Metastatic Breast Carcinoma in the Ovary (tissue), 3 donors: ENCODE measurements around a stretch of chr3.

- PRO-cap, 3 experiments, result no peak in any of the 3 experiments
These were observed 9.8 kb downstream of the IFT122 start for GRCh38 chr3:129449759-129450199.

DNA sequence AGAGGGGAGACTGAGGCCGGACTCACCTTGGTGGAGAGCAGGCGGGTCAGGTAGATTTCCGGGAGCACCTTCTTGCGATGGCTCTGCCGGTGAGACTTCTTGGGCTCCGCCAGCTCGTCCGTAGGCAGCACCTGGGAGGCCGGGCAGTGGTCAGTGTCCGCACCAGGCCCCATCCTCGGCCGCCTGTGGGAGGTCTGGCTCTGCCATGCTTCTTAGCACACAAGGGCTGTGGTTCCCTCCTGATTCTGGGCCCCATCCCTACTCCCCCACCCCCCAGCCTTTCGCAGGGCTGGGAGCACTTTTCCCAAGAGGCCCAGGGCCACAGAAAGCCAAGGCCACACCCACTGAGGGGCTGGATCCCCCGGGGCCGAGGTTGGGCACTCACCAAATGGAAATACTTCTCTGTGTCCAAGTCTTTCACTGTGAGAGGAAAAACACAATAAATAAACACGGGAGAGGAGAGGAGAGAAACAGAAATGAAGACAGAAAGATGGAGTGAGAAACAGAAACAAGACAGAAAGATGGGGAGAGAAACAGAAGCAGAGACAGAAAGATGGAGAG, 17.4 kb downstream of the H1-8 start:
- PRO-cap, 3 experiments, result no peak in any of the 3 experiments

- PRO-cap, 3 experiments, result peak in 2 of 3 experiments; most common plus-strand start chr3:129596681 (in 1); most common minus-strand start chr3:129596836 (in 1)
These were observed 9.9 kb downstream of the PLXND1 start for GRCh38 chr3:129596203-129597360.

GRCh38 chr3:129608560-129609151, 2.2 kb upstream of the PLXND1 start:
- PRO-cap, 3 experiments, result no peak in any of the 3 experiments

GRCh38 chr3:129624236-129624757, 17.8 kb upstream of the PLXND1 start:
- PRO-cap, 3 experiments, result no peak in any of the 3 experiments

DNA sequence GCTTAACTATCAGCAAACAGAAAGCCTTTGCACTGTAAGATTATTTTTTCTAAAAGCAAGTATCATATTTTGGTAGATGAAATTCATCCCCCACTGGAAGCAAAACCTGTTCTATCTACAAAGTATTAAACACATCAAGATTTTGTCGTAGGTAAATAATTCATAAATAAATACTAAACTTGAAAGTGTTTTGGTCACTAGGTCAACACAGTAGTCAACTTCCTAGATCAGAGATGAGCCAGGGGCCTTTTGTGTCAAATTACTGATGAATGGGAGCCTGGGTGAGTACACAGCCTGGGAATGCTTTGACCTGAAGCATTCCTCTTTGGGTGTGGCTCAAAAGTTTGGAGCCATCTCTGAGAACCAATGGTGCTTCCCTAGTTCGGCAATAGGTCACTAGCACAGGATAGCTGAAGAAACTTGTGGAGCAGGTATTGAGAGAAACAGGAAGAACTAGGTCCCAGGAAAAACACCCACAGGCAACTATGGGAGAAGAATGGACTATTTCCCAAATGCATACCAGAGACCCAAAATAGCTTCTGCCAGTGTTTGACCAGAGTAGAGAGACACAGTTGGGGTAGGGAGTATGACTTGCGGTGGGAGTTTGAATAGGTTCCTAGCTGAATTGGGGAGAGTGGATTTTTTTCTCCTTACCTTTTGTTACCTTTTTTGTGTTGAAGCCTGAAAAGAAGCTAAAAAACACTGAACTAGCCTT, 56.6 kb upstream of the PLXND1 start:
- PRO-cap, 3 experiments, result no peak in any of the 3 experiments

DNA sequence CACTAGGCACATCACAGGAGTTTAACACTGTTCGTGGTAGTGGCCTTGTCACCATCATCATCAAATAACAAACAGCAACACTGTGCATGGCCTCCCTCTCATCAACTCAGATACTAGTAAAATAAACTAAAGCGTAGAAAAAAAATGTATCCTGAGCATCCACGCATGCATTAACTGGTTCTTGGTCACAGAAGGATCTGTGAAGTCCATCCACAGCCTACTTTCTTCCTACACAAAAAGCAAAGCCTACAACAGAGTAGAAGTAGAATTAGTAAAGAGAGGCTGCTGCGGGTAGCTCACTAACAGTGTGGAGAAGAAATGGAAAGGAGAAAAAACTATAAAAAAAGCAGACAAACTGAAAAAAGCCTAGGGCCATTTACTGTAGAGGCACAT, 59.4 kb upstream of the PLXND1 start:
- PRO-cap, 3 experiments, result no peak in any of the 3 experiments

- PRO-cap, 3 experiments, result peak in 1 of 3 experiments; most common minus-strand start chr3:129688650 (in 1)
These were observed 81.8 kb upstream of the PLXND1 start for GRCh38 chr3:129688015-129688990.

- PRO-cap, 3 experiments, result no peak in any of the 3 experiments
These were observed 65.5 kb downstream of the TMCC1 start for GRCh38 chr3:129827645-129828695.

DNA sequence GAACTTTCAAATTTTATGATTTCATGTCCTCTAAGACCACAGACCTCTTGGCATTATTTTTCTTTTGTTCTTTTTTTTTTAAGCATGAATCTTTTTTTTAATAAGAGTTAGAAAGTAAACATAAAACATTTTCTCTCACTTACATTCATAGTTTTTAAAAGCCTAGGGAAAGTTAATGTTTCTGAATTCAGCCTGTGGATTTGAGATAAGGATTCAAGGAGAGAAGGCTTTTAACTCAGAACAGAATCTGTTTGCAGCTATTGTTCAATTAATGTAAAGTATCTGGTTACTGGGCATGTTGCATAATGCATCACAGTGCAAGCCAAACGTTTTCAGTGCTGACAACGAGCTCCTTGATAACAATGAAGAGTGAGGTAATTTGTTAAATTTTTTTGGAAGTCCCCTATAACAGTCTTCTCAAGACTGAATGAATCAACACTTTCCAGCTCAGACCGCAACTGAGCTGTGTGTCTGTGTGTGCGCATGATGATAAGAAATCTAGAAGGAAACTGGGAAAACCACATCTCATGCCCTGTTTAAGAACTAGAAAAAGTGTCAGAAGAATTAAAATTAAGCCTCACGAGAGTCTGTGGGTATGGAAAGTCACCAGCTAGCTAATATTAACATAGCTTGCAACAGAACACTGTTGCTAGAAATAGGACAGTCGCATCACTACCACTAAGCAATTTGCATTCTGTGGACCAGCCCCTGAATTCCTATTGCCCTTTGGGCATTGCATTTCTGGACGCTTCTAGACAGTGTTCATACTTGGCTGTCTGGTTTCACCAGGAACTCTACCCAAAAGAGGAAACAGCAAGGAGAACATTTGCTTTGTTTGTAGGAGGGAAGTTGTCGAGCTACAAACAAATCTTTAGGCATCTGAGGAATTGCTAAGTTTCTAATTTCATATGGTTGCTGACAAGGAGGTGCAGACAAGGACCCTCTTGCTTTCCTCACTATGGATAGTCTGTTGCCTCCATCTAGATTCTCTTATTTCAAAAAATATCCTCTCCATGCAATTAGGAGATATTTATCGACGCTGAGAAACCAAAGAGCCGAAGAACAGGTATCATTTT, 43.7 kb upstream of the ATP2C1 start:
- PRO-cap, 3 experiments, result peak in 3 of 3 experiments; most common plus-strand start position 801 of the sequence (in 3); most common minus-strand start position 616 of the sequence (in 1)

DNA sequence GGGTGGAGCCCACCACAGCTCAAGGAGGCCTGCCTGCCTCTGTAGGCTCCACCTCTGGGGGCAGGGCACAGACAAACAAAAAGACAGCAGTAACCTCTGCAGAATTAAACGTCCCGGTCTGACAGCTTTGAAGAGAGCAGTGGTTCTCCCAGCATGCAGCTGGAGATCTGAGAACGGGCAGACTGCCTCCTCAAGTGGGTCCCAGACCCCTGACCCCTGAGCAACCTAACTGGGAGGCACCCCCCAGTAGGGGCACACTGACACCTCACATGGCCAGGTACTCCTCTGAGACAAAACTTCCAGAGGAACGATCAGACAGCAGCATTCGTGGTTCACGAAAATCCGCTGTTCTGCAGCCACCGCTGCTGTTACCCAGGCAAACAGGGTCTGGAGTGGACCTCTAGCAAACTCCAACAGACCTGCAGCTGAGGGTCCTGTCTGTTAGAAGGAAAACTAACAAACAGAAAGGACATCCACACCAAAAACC, 49.6 kb upstream of the NUDT16 start:
- PRO-cap, 3 experiments, result peak in 2 of 3 experiments; most common plus-strand start position 103 of the sequence (in 1)

DNA sequence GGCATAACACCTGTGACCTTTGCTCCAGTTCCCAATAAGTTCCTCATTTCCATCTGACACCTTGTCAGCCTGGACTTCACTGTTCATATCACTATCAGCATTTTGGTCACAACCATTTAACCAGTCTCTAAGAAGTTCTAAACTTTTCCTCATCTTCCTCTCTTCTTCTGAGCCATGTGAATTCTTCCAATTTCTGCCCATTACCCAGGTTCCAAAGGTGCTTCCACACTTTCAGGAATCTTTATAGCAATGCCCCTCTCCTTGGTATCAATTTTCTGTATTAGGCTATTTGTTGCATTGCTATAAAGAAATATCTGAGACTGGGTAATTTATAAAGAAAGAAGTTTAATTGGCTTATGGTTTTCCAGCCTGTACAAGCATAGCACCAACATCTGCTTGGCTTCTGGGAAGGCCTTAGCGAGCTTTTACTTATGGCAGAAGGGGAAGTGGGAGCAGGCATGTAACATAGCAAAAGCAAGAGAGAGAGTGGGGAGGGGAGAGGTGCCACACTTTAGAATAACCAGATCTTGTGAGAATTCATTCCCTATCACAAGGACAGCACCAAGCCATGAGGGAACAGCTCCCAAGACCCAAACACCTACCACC, 37.2 kb upstream of the NUDT16 start:
- PRO-cap, 3 experiments, result no peak in any of the 3 experiments

DNA sequence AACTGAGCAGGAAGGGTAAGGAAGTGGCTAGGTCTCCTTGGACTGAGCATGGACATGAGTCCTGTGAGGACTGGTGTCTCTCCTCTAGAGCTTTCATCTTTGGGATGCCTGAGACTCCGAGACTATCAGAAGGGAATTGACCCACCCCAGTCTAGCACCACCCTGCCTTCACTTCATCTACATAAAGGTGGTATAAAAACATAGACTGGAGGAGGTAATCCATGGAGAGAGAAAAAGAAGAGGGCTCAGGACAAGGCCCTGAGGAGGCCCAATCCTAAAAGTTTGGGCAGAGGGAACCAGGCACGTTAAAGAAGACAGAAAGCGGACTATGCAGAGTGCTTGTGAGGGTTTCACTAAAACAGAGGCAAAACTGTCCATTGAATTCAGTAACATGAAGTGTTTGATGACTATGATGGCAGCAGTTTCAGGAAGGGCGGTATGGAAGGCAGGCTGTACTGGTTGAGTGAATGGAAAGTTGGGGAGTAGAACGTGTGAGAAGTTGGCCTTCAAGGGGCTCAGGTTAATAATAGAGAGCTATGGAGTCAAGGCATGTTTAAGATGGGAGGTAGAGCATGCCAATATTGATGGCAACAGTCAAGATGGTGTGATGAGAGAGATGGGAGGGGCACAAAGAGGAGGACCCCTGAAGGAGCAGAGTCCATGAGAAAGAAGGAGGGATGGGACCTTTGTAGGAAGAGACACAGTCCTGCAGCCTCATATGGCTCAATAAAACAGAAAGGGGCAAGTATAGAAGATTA, 2.5 kb downstream of the NUDT16 start:
- PRO-cap, 3 experiments, result no peak in any of the 3 experiments

- PRO-cap, 3 experiments, result no peak in any of the 3 experiments
These were observed 6.1 kb downstream of the NUDT16 start for GRCh38 chr3:131387501-131388158.

DNA sequence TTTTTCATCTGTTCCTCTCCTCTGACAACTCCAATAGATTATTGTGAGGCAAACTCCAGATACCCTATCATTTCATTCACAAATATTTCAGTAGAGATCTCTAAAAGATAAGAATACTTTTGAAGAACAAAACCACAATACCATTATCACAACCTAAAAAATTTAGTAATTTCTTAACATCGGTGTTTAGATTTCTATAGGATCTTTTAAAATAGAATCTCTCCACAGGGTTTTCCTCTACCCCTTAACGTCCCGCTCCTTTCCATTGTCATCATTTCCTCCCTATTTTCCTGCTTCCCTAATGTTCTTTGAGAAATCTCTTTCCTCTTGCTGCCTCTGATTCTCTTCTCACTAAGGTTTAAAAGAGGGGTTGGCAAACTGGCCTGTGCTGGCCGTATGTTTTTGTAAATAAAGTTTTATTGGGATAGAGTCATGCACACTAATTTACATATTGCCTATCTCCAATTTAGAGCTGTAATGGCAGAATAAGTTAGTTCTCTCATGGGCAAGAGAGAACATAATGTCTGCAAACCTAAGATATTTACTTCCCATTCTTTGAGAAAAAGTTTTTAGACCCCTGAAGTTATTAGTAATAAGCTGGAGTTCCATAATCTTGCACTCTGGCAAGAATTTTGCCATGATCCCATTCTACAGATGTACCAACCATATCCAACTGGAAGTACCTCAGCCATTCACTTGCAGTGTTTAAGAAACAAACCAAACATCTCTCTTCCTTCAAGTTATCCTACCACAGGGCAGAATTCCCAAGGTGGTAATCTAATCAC, 25.0 kb downstream of the MRPL3 start:
- PRO-cap, 3 experiments, result no peak in any of the 3 experiments

DNA sequence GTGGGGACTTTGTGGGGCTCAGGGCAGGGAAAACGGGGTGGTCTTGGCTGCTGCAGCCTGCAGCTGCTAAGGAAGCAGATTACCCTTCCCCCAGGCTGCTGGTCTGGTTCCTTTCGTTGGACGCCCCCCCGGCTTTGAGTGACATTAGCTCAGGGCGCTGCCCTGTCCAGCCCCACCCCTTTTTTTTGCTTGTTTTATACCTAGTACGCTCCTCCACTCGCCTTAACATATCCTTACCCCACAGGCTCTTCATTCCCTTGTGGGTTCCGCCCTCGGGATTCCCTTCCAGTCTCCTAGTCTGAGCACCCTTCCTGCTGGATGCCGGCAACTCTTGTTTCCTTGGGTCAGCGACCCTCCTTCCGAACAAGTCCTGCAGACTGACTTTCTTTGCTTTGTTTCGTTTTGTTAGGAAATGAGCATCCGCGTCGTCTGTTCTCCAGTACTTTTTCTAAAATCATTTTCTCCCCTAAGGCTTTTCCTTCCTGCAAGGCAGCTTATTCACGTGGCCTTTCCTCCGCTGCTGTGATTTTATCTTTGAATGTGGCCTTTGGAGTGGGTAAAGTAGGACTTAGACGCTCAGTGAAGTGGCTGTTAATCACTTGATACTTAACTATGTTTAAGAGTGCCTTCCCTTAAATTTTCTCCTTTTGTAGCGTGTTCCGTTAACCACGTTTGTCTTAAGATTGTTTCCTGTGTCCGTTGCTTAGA, 670 bp downstream of the DNAJC13 start:
- PRO-cap, 3 experiments, result peak in 3 of 3 experiments; most common plus-strand start position 225 of the sequence (in 1); most common minus-strand start position 450 of the sequence (in 3)

DNA sequence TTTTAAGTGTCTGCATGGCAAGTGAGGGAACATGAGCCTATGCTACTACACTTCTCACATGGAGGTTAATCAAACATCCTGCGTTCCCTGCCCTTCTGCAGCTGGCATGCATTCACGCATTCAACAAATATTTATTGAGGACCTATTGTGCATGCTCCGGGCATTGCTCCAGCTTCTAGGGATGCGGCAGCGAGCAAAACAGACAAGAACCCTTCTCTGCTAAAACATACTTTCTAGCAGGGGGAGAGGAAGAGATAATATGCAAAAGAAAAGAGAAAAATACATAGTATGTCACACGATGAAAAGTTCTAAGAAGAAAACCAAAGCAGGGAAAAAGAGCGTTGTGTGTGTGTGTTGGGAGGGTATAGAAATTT, 42.6 kb upstream of the ACKR4 start:
- PRO-cap, 3 experiments, result peak in 2 of 3 experiments; most common minus-strand start position 194 of the sequence (in 2)

DNA sequence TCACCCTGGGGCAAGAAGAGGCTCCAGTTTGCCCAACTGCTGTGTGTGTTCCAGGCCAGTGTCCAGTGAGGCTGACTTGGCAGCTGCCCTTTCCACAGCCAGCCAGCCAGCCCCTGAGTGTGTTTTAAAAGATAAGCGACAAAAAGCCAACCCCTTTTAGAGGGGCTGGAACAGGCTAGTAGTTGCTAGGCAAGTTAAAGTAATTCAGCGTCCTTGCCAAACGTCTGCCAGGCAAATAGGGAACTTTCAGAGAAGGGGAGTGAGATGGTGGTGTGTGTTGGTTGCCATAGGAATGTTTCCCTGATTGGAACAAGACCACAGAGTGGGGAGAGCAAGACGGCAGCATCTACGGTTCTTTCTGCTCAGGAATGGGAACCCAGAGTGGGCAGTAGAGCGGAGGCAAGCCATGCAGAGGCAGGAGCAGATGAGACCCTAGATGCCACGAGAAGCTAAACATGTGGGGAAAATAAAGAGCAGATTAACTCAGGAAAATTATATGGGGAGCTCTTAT, 86.4 kb downstream of the TMEM108 start:
- PRO-cap, 3 experiments, result no peak in any of the 3 experiments

DNA sequence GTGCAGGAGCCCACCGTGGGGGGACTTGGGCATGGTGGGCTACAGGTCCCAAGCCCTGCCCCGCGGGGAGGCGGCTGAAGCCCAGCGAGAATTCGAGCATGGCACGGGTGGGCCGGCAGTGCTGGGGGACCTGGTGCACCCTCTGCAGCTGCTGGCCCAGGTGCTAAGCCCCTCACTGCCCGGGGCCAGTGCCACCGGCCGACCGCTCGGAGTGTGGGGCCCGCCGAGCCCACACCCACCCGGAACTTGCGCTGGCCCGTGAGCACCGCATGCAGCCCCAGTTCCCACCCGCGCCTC, 129.2 kb downstream of the TMEM108 start:
- PRO-cap, 3 experiments, result no peak in any of the 3 experiments

DNA sequence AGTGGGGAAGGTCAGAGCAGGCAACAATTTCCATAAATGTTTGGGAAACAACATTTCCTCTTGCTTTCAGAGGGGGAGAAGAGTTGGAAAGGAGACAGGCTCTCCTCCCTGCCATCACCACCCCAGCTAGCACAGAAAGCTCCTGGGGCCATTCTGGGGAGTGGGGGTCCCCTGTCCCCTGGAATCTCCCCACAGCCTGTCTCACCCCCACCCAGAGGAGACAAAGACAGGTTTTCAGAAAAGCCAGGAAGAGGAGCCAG, 3.7 kb downstream of the BFSP2 start:
- PRO-cap, 3 experiments, result no peak in any of the 3 experiments